Metastatic Breast Carcinoma in the Ovary (tissue), 3 donors: ENCODE results near the genes ZNF22, ALOX5 and ZNF488.

- PRO-cap, 3 experiments, result no peak in any of the 3 experiments
Observed at GRCh38 chr10:44974445-44974573, 4.3 kb downstream of the DEPP1 start.

- PRO-cap, 3 experiments, result no peak in any of the 3 experiments
Observed at GRCh38 chr10:44976299-44976737, 2.3 kb downstream of the DEPP1 start.

GRCh38 chr10:45000627-45001411 is at the start of gene ZNF22:
Gene ZNF22, plus strand, starts transcription at chr10:45000923.
- PRO-cap, 3 experiments, result peak in 3 of 3 experiments; most common plus-strand start chr10:45000923 (in 3); most common minus-strand start chr10:45001024 (in 2)

DNA sequence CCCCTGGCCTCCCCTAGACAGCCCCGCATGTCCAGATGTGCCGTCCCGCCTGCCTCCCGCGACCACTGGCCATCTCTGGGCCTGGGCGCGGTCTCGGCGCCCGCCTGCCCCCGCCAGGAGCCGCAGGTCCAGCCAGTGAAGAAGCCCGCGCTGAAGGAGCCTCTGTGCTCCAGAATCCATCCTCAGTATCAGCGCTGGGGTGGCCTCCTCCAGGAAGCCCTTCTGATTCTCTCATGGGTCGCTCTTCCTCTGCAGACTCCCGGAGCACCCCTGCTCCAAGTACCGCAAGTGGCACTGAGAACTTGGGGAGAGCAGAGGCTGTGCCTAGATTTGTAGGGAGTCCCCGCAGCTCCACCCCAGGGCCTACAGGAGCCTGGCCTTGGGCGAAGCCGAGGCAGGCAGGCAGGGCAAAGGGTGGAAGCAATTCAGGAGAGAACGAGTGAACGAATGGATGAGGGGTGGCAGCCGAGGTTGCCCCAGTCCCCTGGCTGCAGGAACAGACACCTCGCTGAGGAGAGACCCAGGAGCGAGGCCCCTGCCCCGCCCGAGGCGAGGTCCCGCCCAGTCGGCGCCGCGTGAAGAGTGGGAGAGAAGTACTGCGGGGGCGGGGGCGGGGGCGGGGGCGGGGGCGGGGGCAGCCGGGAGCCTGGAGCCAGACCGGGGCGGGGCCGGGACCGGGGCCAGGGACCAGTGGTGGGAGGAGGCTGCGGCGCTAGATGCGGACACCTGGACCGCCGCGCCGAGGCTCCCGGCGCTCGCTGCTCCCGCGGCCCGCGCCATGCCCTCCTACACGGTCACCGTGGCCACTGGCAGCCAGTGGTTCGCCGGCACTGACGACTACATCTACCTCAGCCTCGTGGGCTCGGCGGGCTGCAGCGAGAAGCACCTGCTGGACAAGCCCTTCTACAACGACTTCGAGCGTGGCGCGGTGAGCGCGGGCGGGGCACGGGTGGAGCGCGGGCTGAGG is at the start of gene ALOX5:
TSS of gene ALOX5 (plus strand) at position 715 of the 967 bp plus-strand sequence.
- PRO-cap, 3 experiments, result peak in 2 of 3 experiments; most common plus-strand start position 690 of the sequence (in 2); most common minus-strand start position 304 of the sequence (in 1)

GRCh38 chr10:45380854-45381370 is 6.9 kb downstream of the ALOX5 start:
- PRO-cap, 3 experiments, result no peak in any of the 3 experiments

GRCh38 chr10:46019765-46020419 is 10.5 kb downstream of the NCOA4 start:
- PRO-cap, 3 experiments, result no peak in any of the 3 experiments

- PRO-cap, 3 experiments, result peak in 3 of 3 experiments; most common plus-strand start chr10:46023630 (in 1); most common minus-strand start chr10:46023400 (in 2)
Observed at GRCh38 chr10:46022845-46023958, 7.2 kb downstream of the NCOA4 start.

- PRO-cap, 3 experiments, result peak in 1 of 3 experiments; most common plus-strand start chr10:46033883 (in 1)
Observed at GRCh38 chr10:46033518-46034259, 3.3 kb upstream of the NCOA4 start.

GRCh38 chr10:46096849-46097415 is 50.9 kb upstream of the MSMB start:
- PRO-cap, 3 experiments, result no peak in any of the 3 experiments

GRCh38 chr10:46542877-46543125 is 13.7 kb downstream of the GPRIN2 start:
- PRO-cap, 3 experiments, result no peak in any of the 3 experiments

- PRO-cap, 3 experiments, result peak in 2 of 3 experiments; most common minus-strand start chr10:47023576 (in 2)
Observed at GRCh38 chr10:47023231-47023768, 112.1 kb downstream of the PTPN20 start.

GRCh38 chr10:47384103-47384971 is at the start of gene ZNF488:
Gene ZNF488, minus strand, starts transcription at chr10:47384293.
- PRO-cap, 3 experiments, result peak in 2 of 3 experiments; most common plus-strand start chr10:47384429 (in 1); most common minus-strand start chr10:47384236 (in 1)

DNA sequence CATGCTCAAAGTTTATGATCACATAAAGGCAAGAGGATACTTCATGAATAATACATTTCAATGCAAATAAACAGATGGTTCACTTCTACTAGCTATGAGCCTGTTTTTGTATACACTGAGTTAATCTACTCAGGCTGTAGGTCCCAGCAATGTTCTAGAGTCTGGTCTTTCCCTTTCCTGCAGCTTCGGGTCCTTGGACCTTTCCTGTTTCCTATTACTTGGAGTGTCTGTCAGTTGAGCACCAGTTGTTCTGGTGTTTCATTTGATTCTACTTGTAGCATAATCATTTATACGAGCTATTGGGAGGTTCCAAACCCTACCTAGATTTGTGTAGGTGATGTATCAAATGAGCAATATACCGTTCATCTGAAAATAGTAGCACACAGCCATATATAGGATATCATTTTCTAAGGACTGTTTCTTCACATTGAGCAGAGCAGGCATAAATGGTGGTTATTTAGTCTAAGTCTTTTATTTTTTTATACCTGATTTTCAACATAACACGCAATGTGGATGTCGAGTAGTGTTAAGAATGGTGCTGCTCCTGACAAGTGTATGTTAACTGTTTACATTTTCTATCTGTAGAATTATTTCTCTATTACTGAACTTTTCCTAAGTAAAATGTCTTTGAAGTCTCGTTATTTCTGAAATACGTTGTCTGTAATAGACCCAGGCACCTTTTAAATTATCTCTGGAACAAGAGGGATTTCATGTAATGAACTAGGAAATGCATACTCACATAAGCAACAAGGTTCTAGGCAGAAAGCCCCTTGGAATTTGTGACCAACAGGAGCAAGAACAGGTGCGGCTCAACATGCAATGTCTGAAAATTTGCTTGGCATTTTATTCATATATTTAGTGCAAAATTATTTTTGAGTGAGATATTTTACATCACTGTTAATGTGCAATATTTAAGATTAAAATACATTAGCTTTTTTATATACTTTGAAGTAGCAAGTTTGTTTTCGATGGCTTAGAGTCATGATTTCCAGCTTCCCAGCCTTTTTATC is 129.6 kb downstream of the MAPK8 start:
- PRO-cap, 3 experiments, result no peak in any of the 3 experiments

GRCh38 chr10:48524006-48524687 is 80.7 kb downstream of the ARHGAP22 start:
- PRO-cap, 3 experiments, result no peak in any of the 3 experiments

- PRO-cap, 3 experiments, result no peak in any of the 3 experiments
Observed at GRCh38 chr10:48526055-48527030, 78.5 kb downstream of the ARHGAP22 start.

- PRO-cap, 3 experiments, result no peak in any of the 3 experiments
Observed at GRCh38 chr10:48623615-48623829, 18.6 kb upstream of the ARHGAP22 start.

DNA sequence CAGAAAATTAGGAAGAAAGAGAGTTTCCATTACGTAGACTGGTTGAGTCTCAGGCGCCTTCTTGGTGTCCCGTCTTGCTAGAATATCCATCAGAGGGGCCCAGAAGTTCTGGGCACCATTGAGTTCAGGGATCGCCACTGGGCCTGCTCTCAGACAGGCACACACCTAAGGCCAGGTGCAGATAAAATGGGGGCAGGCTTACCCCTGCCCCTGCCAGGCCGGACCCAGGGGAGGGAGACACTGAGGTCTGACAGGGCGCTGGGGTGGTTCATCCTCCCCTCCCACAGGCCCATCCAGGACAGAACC is 33.2 kb downstream of the DRGX start:
- PRO-cap, 3 experiments, result no peak in any of the 3 experiments

- PRO-cap, 3 experiments, result no peak in any of the 3 experiments
Observed at GRCh38 chr10:50055581-50055878, 12.2 kb upstream of the WASHC2A start.

GRCh38 chr10:50326083-50326827 is 74.9 kb upstream of the ASAH2 start:
- PRO-cap, 3 experiments, result no peak in any of the 3 experiments

DNA sequence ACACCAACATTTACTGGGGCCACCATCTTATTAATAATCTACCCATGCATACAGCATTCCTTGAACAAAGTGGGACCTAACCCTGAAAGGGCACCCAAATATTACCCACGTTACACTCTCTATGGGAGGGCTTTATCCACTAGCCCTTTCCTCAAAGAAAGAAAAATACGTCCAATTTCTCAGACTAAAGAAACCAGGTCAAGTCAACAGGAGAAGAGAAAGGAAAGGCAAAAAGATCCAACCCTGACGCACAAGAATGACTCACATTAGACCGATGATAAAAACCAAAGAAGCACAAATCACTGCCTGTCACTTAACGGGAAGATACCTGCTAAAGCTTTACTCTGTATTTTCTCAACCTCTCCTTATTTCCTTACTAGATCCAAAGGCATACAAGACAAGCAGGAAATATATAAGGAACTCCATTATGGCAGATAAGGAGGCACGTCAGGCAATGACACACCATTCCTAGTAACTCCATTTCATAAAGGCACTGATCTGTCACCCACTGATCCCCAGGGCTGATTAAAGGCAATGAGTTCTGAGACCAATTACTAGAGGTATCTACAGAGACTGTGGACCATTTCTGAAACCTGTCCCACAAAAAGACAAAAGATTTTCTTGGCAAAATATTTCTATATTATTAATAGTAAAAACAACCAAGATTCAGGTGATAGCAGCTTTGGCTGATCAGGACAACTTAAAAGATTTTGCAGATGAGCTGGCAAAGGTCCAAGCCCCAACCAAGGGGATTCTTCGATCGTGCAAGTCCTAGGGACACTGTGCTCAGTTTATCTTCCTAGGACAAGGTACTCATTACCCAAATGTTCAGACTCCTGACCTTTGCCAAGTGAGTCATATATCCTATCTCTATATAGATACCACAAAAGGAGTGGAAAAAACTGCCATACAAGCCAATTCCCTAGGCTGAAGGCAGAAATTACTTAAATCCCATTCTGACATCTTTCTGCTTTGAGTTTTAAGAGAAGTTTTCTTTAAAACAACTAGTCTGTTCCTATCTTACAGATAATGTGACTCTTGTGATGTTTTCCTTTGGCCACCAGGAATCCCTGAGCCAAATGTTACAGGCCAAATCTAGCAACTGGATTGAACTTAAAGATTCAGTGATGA is 142.2 kb upstream of the ASAH2 start:
- PRO-cap, 3 experiments, result no peak in any of the 3 experiments